Umbilical cord (tissue), 2 donors: Measurements from ENCODE around the genes SEPTIN12, ROGDI and GLYR1.

DNA sequence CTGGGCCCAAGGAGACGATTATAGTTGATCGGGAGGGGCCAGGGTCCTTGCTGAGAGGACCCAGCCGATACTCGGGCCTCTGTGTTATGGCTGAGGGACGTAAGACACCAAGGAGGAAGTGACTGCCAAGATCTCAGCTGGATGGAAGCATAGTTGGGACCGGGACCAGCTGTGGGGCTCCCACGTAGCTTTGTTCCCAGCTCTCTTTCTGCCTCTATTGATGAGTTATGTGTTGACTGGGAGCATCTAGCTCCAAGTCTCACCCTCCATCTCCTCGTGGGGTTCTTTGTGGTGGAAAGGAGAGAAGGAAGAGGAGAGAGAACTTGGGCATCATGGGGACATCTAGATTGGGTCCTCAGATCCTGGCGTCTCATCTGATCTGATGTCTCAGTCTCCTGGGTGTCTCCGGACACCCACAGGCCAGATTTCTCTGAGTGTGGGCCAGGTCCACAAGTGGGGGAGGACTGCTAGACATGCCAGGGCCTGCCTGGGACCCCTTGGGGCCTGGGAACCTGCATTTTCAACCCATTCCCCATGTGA lies 996 bp downstream of the MGRN1 start:
- RAMPAGE, long total RNA, result no peak

DNA sequence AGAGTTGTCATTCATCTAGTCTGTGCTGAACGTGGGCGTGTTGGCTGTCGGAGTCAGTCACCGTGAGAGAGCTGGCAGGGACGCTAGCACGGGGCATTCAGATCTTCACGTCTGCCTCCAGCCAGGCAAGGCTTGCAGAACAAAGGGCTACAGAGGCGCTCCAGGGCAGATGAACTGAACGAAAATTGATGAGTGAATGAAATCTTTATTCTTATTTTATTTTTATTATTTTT lies 19.7 kb upstream of the NUDT16L1 start:
- RAMPAGE, long total RNA, result no peak

- RAMPAGE, long total RNA, result no peak
Measured at GRCh38 chr16:4675671-4676404, 17.5 kb upstream of the NUDT16L1 start.

GRCh38 chr16:4677891-4678641 lies 15.3 kb upstream of the NUDT16L1 start:
- RAMPAGE, long total RNA, result no peak

- RAMPAGE, long total RNA, result no peak
Measured at GRCh38 chr16:4688105-4688879, 5.1 kb upstream of the NUDT16L1 start.

DNA sequence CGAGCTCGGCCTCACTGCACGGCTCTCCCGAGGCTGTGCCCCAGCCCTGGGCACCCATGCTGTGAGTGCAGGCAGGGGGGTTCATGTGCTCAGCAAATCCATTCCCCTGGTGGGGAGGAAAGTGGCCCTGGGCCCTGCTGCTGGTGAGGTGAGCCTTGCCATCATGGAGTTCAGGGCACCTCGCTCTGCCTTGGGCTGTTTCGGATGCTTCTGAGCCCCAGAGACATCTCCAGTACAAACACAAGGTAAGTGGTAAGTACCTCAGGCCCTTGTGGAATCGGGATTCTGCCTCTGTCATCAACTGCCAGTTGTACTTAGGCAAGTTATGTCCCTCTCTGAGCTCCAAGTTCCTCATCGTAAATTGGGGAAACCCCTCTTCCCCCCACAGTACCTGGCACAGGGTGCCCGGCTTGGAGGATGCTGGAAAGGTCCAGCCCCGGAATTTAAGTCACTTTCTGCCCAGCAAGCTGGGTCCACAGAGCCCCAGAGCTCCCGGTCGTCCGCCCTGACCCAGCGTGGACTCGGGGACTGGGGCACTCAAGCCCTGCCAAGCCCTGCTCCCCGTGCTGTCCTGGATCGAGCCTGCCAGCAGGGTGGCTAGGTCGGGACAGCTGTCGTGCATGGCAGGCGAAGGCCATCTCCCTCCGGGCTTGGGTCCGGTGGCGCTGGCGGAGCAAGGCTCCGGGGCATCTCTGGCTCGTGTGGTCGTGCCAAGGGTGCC lies 652 bp upstream of the NUDT16L1 start:
- RAMPAGE, long total RNA, result no peak

- RAMPAGE, long total RNA, result no peak
Measured at GRCh38 chr16:4694741-4695800, 1.7 kb downstream of the NUDT16L1 start.

GRCh38 chr16:4713115-4713647 lies 19.8 kb downstream of the NUDT16L1 start:
- RAMPAGE, long total RNA, result no peak

- RAMPAGE, long total RNA, result no peak
Measured at GRCh38 chr16:4746759-4747528, 12.6 kb downstream of the DNAAF8 start.

- RAMPAGE, long total RNA, result no peak
Measured at GRCh38 chr16:4788016-4788687, at the start of gene SEPTIN12. Gene SEPTIN12, minus strand, starts transcription at chr16:4788345.

- RAMPAGE, long total RNA, result no peak
Measured at GRCh38 chr16:4802477-4803434, at the start of gene ROGDI. Gene ROGDI, minus strand, starts transcription at chr16:4802633.

DNA sequence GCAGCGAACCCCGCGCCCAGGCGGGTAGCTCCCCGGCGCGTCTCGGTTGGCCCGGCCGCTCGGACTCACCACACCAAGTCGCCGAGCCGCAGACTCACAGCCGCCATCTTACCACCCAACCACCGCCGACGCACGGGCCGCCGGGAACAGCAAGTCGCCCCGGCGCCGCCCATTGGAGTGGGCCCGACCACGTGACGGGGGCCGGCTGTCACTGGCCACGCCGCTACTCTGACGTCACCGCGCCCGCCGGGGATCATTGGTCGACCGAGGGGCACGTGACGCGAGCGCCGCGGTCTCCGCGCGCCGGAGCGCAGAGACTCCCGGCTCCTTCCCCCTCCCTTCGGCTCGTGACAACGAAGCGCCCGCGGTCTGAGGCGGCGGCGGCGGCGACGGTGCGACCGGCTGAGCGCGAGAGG lies at the start of gene GLYR1:
Gene GLYR1, minus strand, starts transcription at position 130 of the 416 bp plus-strand sequence.
- RAMPAGE, long total RNA, result start-site peak on the minus strand centred at position 129 of the sequence, 12 bp wide, 139 and 146 reads in 2 replicates

- RAMPAGE, long total RNA, result no peak
Measured at GRCh38 chr16:5017499-5017936, 16.2 kb downstream of the NAGPA start.

- RAMPAGE, long total RNA, result no peak
Measured at GRCh38 chr16:6548046-6548422, 529.2 kb downstream of the RBFOX1 start.

GRCh38 chr16:7389833-7390283 lies 1200.5 kb downstream of the TMEM114 start:
- RAMPAGE, long total RNA, result no peak

DNA sequence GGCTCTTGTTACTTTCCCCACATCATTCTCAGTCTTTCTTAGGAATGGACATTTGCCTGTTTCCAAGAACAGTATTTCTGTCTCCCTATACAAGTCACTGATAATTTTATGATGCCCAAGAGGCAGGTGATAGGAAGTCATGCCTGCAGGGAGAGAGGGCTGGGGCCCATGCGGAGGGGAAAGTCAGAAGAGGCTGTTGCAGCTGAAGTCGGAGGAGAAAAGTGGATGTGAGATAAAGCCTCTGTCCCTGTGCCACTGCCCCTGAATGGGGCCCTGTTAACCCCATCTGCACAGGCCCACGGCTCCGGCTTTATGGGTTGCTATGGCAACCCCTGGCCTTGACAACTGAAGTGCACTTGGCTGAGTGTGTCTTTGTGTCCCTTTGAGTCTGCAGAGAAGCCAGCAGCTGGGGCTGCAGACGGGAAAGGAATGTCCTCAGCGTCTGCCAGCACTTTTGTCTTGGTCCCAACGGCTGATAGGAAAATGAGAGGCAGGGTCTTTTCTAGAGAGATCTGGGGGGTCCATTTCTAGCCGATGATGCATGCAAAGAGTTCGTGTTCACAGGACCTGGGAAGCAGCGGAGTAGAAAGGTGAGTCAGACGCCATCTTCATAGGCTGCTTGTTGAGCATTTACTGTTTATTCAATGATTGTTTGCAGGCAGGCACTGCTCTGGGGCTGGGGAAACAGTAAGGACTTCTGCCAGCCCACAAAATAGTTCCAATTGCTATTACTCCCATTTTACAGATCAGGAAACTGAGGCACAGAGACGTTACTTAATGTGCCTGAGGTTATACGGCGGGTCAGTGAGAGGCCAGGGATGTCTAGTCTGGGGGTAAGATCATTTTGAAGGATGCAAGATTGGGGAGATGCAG lies 46.2 kb downstream of the ABAT start:
- RAMPAGE, long total RNA, result no peak

DNA sequence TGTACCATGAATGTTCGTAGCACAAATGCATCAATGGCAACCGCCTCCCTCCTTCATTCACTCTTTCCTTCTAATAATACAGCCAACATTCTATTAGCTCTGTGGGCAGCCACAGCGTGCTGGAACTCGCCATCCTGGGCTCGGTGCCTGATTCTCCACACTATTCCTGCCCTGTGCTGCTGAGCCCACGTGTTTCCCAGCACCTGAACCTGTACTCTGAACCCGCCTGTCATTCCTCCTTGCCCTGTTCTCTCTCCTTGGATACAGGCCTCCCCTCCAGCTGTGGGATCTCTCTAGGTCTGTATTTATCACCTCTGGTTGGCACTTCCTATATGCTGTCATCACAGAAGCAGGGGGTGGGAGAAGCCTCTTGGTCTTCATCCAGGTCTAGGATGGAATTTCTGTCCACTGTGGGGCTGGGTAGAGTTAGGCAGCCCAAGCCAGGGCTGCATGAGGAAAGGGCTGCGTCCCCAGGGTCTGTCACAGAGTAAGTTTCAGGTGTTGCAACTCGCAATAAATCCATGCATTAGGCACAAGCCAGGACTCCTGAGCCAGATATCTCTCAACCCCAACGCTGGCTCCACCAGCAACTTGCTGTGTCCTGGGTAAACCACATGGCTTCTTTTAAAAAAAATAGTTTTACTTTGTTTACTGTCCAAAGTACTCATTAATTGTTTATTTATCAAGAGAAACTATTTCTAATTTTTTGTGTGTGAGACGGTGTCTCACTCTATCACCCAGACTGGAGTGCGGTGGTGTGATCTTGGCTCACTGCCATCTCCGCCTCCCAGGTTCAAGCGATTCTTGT lies 56.1 kb downstream of the ABAT start:
- RAMPAGE, long total RNA, result no peak

DNA sequence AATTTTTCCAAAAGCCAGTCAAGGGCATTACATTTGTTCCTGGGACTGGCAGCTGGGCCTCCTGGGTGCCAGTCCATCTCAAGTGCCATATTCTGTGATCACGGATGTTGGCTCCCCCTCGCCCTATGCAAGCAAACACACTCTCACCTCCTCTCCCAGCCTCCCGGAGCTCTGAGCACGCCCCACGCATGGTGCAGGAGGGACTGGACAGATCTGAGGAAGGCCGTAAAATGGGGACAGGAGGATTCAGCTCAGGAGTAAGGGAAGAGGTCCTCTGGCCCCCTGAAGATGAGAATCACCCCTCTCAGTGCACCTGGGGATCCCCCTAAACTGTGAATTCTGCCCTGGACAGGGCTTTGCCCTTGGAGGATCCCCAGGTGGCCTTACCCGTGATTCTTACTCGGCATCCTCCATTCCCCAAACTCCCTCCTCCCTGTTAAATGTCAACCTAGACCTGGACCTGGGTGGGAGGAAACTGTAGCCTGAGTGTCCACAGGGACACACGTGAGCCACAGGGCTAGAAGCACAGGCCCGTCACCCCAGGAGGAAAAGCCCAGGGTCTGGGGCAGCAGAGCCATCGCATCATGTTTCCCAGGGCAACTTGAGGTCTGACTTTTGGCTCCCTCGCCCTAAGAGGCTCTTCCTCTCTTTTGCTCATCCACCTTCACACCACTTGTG lies 15.6 kb downstream of the TMEM186 start:
- RAMPAGE, long total RNA, result no peak

DNA sequence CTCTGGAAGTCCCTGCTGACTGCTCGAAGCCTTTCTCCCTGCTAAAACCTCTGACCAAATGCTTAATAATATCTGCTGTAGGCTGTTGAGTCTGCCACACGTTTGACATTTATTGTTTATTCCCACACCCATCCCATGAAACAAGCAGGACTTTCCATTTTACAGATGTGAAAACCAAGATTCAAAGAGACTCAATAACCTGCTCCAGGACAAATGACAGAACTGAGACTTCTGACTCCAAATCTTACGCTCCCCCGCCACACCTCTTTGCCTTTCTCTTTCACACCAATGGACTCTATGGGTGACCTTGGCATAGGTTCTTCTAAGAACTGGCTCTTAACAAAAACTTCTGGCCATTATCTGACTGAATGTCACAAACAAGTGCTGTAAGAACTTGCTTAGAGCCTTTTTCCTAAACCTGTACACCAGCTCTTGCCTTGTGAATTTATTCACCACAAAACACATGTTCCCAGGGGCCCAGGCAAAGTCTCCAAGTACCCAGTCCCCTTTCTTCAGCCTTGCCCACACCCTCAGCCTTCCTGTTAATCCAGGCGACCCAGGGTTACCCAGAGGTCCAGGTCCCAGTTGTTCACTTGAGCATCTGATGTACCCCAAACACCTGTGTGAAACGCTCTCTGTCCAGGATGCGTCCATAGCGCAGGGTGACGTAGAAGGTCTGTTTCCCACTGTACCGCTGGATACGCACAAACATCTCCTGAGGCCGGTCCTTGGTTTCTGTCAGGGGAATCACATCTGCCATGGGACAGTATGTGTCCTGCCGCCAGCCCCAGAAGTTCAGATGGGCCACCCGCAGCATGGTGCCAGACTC lies 1.9 kb downstream of the TMEM186 start:
- RAMPAGE, long total RNA, result no peak

DNA sequence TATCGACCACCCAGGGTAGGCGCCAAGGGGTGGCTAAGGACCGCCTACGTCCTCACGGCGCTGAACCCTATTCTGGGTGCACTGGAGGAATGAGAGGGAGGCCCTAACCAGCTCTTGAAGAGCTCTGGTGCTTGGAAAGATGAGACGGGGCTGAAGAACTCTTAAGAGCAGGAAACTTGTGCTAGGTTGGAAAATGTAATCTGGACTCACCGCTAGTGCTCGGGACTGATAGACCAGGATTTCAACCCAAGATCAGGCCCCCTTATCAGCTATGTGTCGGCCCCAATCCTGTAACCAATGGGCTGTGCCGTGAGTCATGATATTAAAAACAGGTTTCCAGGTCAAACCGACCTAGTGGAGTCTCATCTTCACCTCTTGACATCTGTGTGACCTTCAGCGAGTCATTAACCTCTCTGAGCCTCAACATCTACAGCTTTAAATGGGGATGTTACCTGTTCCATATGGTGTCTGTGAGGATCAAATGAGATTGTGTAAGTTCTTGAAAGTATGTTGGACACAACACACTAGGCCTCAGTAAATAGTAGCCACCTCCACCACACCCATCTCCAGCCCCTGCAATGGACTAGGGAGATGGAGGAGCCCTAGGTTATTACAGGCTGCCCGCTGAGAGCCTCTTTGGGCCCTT lies 496 bp downstream of the PMM2 start:
- RAMPAGE, long total RNA, result no peak